ENCODE measurements around the gene LRRC28.

- PRO-cap: no peak
Observed at GRCh38 chr15:98630523-98631006, 17.8 kb upstream of the IGF1R start.

GRCh38 chr15:98718283-98719369, 70.3 kb downstream of the IGF1R start:
- PRO-cap: no peak

- PRO-cap: no peak
Observed at GRCh38 chr15:98786696-98787389, 138.5 kb downstream of the IGF1R start.

DNA sequence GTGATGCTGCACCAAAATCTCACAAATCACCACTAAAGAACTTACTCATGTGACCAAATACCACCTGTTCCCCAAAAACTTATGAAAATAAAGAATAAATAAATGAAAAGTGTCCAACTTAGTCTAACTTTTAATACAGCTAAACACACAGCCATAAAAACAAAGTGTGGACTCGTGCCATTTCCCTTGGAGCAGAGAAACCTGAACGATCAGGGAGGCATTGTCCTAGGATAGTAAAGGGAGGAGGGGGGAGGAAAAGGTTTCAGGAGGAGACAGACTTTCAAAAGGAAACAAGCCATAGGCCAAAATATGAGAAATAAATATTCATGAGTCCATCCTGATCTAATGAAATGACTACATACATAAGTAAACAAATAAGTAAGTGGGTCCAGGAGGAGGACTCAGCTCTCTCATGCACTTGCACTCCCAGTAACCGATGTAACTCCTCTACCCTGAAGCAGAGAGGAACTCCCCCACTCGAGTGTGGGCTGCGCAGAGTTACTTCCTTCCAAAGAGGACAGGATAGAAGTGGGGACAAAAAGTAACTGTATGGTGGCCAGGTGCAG, 27.4 kb downstream of the PGPEP1L start:
- PRO-cap: no peak

- PRO-cap: no peak
Observed at GRCh38 chr15:99015529-99015969, 8.0 kb upstream of the PGPEP1L start.

GRCh38 chr15:99053614-99054544, 46.3 kb upstream of the PGPEP1L start:
- PRO-cap: no peak

DNA sequence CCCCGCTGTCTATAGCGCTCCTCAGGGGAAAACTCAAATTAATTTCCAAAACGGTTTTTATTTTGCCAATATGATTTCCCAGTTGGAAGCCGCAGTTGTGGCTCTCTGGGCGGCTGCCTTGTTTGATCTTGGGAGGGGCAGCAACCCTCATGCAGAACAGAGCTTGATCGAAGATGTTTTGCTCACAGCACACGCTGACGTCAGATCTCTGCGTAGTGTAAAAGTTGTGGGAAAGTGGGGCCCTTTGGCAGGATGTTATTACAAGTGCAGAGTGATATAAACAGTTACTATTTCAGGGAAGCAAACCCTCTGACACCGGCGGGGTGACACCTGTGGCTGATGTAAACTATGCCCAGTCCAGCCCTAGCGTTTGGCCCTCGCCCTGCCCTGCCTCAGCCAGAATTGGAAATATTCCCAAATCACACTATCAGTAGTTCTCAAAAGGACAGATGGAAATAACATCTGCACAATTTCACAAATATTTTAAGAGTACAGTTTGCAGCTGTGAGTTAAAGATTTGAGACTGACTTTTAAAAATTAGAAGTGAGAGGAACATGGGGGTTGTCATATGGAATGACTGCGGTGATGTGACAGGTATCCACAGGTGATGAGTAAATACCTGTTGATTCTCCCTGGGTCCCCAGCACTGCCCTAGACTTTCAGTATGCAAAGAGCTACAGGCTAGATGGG, 1.7 kb downstream of the SYNM start:
- PRO-cap: no peak

DNA sequence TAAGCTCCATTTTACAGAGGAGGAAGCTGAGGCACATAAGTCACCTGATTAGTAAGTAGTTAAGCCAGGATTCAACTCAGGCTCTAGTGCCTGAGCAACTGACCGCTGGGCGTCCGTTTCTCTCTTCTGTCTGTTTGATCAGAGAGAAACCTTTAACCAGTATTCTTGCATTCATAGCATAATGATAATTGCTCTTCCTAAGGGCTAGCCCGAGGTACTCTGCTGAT, 3.7 kb downstream of the SYNM start:
- PRO-cap: no peak

GRCh38 chr15:99120265-99120754, 15.4 kb downstream of the SYNM start:
- PRO-cap: no peak

GRCh38 chr15:99127730-99127976, 22.8 kb downstream of the SYNM start:
- PRO-cap: no peak

- PRO-cap: no peak
Observed at GRCh38 chr15:99132081-99133272, 27.6 kb downstream of the SYNM start.

DNA sequence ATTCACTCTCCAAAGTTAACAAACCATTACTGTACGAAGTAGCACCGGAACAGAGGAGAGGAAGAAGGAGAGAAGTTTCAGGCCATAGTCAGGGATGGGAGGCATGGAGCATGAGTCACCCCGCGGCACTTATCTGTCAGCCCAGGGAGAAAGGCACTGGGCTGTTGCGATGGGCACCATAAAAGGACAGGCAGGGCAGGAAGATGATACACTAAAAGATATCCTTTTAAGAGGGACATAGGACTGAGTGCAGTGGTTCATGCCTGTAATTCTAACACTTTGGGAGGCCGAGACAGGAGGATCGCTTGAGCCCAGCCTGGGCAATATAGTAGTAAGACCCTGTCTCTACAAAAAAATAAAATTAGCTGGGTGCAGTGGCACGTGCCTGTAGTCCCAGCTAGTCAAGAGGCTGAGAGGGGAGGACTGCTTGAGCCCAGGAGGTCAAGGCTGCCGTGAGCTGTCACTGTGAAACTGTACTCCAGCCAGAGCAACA, 36.9 kb downstream of the TTC23 start:
- PRO-cap: no peak

GRCh38 chr15:99250641-99251590, at the start of gene LRRC28:
LRRC28 (plus strand) TSS chr15:99251481.
- PRO-cap: unidirectional peak, minus-strand start at chr15:99250944; unidirectional peak, minus-strand start at chr15:99251147; bidirectional peak, plus-strand start at chr15:99251518, minus-strand start at chr15:99251193

DNA sequence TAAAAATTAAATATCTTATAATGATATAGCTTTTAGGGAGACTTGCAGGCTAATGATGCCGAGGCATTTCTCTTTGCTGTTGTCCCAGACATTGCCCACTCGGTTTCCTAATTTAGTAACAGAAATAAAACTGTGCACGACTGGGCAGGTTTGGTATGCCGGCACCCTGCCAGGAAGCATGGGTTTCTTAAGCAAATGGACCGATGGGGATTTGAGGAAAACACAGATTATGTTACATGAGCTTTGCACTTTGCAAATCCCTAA, 54.8 kb downstream of the LRRC28 start:
- PRO-cap: no peak

DNA sequence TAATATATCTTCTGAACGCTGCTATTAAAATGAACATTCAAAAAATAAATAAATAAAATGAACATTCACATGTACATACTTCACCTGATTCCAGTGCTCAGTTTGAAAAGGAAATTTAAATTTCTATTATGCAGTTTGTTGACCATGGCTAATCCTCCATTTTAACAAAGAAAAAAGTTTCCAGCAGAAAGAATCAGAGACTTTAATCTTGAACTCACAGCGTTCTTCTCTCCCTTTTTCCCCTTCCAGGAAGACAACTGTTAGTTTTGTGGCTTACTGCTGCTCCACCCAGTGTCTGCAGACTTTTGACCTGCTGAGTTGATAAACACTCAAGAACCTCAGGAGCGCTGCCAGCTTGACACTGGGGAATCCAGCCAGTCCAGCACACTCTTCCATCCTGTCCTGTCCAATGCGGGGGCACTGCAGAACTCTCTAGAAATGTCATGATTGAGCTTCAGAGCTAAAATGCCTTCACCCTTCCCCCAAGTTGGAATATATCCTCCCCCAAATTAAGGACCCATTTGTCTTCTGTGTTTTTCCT, 134.6 kb downstream of the LRRC28 start:
- PRO-cap: bidirectional peak, plus-strand start at position 353 of the sequence, minus-strand start at position 240 of the sequence

DNA sequence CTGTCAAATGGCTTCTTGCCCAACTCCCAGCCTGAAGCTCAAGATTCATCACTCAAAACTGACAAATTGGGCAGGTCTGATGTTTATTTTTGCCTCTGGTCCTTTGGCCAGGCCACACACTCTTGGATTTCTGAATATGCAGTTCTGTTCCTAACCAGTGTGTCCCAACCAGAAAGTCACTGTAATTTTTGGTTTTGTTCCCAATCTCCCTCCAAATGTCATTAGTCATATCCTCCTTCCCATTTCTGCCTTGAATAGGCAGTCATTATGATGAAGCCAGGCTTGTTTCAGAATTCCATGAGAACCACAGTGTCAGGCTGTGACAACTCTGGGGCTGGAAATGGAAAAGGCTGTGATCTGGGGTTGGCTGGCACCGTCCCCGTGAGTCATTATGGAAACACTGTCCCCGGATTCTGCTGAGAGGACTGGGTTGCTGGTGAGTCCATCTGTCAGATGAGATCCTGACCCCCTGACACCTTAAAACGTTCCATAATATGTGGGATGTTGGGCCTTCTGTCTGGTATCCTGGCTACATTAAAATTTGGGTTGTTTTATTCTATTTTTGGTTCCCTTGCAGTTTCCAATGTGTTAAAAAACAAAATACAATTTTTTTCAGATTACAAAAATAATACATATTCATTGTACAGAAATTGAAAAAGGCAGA, 29.1 kb upstream of the MEF2A start:
- PRO-cap: no peak

DNA sequence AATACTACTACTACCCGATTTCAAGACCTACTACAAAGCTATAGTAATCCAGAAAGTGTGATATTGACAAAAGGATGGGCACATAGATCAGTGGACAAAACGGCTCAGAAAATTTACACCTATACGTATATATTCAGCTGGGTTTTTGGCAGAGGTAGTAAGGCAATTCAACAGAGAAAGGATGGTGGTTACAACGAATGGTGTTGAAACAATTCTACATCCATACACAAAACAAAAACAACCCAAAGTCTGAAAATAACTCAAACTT, 35.5 kb downstream of the LYSMD4 start:
- PRO-cap: no peak

GRCh38 chr15:99706456-99706996, 26.7 kb downstream of the LYSMD4 start:
- PRO-cap: no peak

- PRO-cap: no peak
Observed at GRCh38 chr15:100021612-100021962, 288.4 kb upstream of the LYSMD4 start.

- PRO-cap: no peak
Observed at GRCh38 chr15:100042830-100043415, 298.9 kb downstream of the ADAMTS17 start.